Colon Carcinoma Metastatic in the Brain (tissue), 2 donors: ENCODE measurements around a stretch of chr12.

DNA sequence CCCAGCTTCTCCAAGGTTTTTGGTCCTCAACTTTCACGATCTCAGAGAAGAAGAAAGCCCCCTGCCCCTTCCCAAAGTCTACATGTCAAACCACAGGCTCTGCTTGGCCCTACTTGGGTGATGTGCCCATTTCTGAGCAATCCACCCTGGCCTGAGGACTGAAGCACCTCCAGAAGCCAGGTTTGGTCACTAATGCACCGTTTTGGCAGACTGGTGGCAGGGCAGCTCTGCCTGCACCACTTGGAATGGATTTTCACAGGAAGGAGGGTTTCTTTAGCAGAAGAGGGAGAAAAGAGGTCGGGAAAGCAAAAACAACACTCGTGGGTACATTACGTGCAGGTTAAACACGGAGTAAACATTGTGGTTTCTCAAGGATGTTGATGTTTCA is 70.7 kb downstream of the KCNA5 start:
- PRO-cap, 2 experiments, result no peak in any of the 2 experiments

DNA sequence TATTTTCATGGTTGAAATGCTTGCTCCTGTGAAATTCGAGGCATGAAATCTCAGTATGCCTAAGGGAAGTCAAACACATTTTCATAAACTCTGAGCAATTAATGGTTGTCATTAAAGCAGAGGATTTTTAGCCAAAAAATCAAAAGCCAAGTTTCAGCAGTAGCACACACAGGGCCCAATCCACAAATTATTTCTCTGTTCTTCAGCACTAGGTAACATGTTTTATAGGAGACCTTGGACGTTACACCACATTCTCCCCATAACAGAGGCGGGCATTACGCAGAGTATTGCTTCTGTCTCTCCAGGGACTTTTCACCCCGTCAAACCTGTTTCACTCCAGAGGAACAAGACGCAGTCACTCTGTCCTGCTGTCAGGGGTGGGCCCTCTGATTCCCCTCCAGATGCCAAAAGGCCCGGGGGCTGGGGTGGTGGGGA is 71.7 kb downstream of the NTF3 start:
- PRO-cap, 2 experiments, result peak in 1 of 2 experiments; most common plus-strand start position 334 of the sequence (in 1); most common minus-strand start position 197 of the sequence (in 1)

- PRO-cap, 2 experiments, result no peak in any of the 2 experiments
Observed at GRCh38 chr12:6069213-6069958, 55.1 kb downstream of the VWF start.

DNA sequence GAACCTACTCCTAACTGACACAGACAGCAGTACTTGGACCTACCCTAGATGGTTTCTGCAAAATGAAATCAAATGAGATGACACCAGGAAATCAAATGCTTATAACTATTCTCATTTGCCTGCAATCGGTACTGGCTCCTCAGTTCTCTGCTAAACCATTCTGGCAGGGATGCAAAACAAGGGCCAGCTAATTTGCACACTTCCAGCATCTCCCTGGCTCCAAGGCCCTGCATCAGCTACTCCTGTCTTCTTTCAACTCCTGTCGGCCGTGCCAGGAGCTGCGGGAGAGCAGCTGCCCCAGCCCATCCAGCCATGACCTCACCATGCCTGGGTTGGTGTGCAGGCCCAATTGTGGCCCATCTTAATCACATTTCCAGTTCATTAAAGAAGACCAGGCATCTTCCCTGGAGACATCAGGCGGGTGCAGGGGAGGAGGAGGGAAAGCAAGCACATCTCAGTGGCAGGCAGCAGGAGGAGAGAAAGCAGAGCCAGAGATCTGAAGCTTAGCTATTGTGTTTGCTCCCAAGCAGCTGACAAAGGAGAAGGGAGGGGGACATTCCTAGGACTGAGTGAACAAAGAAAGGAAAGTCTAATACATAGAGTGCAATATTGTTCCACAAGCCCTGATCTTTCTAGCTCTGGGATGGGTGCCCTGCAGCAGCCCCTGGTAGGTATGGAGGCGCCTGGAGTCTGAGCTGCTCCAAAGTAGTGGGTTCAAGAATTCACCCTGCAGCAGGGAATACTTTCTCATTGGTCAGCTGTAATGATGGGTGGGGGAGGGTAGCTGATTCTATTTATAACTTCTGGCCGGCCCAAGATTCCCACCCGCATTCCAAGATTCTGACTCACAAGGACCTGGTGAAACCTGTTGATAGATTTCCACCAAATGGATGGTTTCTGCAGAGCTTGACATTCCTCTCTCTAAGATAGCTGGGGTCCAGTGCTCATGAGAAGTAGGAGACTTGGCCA is 40.1 kb downstream of the VWF start:
- PRO-cap, 2 experiments, result peak in 1 of 2 experiments; most common plus-strand start position 885 of the sequence (in 1)

GRCh38 chr12:6154876-6155439 is 30.5 kb upstream of the VWF start:
- PRO-cap, 2 experiments, result no peak in any of the 2 experiments

DNA sequence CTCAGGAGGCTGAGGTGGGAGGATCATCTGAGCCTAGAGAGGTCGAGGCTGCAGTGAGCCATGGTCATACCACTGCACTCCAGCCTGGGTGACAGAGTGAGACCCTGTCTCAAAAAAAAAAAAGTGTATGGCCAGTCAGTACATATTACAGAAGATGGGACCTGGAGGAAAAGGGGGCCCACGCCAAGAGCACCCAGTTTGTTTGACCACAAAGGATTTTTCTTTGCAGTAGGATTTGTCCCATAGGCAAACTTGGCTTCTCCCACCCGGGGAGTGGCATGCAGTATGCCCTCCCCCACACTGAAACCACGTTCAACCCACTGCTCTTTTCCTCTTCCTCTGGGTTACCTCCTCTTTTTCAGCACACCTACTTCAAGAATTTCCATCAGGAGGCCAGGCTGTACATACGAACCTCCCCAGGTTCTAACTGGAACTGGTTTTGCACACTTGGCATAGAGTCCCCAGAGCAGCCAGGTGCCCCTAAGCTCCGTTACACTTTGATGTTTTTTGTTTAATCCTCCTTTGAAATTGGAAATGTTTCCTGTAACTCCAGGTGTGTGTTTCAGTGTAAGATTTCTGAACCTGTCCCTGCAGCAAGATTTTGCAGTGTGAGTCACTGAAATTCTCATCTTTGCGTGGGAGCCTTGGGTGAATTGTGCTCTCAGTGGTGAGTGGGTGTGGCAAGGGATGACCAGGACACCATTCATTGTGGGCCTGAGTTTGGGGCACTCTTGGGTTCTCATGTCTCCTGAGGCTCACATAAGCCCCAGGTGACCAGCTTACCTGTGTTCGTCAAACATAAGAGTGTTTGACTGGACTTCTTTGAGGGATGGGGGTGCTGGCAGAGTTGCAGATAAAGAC is 18.1 kb downstream of the CD9 start:
- PRO-cap, 2 experiments, result no peak in any of the 2 experiments

DNA sequence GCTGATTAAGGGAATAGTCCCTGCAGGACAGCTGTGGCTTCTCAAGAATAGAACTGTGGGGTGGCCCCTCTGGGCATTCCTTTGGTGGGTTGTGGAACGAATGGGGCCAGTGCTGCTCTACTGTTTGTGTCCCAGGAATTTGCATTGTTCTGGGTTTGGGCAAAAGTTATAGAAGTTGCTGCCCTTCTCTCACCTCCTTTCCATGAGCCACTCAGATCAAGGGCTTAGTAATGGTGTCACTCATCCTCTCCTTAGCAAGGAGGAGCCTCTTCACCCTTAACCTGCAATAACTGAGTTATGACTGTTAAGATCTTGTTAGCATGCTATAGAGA is 31.3 kb downstream of the CD9 start:
- PRO-cap, 2 experiments, result no peak in any of the 2 experiments

- PRO-cap, 2 experiments, result peak in 2 of 2 experiments; most common plus-strand start chr12:6278715 (in 1); most common minus-strand start chr12:6278559 (in 2)
Observed at GRCh38 chr12:6278464-6279359, 31.8 kb upstream of the PLEKHG6 start.

- PRO-cap, 2 experiments, result no peak in any of the 2 experiments
Observed at GRCh38 chr12:6294038-6294484, 16.4 kb upstream of the PLEKHG6 start.

GRCh38 chr12:6309956-6310418 is 495 bp upstream of the PLEKHG6 start:
- PRO-cap, 2 experiments, result peak in 2 of 2 experiments; most common plus-strand start chr12:6310237 (in 2); most common minus-strand start chr12:6310095 (in 1)

DNA sequence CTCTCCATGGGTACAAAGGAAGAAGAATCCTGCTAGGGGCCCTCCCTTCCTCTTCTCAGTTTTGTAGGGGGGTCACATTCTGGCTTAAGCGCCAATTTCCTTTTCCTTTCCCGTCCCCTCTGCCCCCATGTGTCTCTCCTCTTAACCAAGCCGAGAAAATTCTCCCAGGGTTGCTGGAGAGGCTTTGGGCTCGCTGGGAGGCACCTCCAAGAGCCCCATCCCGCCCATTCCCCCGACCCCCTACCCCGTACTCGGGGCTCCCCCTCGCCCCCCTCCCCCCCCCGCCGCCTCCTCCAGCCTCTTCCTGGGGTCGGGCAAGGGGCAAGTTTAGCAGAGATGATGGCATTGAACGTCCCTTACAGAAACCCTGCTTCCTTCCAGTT is 13.5 kb downstream of the PLEKHG6 start:
- PRO-cap, 2 experiments, result no peak in any of the 2 experiments

DNA sequence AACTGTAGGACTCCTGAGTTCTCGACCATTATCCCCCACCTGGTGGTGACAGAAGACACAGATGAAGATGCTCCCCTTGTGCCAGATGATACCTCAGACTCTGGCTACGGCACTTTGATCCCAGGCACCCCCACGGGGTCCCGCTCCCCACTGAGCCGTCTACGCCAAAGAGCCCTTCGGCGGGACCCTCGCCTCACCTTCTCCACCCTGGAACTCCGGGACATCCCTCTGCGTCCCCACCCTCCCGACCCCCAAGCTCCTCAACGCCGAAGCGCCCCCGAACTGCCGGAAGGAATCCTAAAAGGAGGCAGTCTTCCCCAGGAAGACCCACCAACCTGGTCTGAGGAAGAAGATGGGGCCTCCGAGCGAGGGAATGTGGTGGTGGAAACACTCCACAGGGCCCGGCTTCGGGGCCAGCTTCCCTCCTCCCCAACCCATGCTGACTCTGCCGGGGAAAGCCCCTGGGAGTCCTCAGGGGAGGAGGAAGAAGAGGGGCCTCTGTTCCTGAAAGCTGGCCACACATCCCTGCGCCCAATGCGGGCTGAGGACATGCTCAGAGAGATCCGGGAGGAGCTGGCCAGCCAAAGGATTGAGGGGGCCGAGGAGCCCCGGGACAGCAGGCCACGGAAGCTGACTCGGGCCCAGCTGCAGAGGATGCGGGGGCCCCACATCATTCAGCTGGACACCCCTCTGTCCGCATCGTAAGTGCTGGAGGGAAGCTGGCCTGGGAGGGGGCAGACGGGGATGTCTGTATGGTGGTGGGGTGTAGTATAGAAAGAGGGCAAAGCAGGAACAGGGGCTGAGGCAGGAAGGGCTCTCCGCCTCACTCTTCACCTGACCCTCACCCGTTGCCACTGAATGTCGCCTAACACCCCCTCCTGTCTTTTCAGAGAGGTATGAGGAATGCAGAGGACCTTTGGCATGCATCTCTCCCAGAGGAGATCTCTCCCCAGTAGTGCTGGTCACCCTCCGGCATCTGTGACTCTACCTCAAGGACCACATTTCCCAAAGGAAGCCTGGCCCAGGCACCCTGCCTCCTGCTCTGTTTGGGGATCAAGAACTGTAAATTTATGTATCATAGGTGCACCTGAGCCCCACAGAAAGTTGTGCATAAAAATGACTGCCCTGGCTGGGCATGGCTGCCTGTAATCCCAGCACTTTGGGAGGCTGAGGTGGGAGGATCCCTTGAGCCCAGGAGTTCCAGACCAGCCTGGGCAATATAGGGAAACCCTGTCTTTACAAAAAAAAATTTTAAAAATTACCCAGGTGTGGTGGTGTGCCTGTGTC is 14.2 kb downstream of the TNFRSF1A start:
- PRO-cap, 2 experiments, result no peak in any of the 2 experiments

DNA sequence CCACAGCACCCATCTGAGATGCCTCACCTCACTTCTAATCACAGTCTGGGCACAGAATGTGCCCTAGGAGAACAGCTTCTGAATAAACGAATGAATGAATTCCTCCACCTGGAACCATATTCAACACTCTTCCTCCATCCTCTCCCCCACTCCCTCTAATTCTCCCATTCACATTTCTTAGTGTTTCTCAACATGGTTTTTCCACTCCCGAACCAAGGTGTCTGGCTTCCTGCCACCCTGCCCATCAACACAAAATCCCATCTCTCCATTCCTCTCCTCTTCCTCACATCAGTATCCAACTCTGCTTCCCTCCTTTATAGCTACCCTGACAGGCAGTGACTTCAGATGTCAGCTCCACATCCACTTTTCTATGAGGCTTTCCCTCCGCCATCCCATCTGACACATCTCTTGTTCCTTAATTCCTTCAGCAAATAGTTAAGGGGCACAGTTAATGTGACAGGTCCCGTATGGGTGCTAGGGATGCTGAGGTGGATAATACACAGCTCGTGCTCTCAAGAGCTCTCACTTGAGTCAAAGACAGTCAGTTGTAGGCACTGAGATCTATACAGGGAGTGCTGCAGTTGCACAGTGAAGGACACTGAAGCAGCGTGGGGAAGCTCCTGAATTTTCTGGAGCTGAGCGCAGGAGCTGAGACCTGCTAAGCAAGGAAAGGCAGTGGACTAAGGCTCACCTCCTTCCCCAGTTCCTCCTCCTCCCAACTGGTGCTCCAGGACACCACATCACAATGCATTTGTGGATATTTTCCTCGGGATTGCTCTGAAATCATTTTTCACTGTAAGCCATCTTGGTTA is 2.8 kb downstream of the TNFRSF1A start:
- PRO-cap, 2 experiments, result no peak in any of the 2 experiments

GRCh38 chr12:6363172-6364341 is 11.8 kb downstream of the SCNN1A start:
- PRO-cap, 2 experiments, result peak in 2 of 2 experiments; most common plus-strand start chr12:6363472 (in 2); most common minus-strand start chr12:6364006 (in 2)

- PRO-cap, 2 experiments, result no peak in any of the 2 experiments
Observed at GRCh38 chr12:6368600-6368966, 6.8 kb downstream of the SCNN1A start.

DNA sequence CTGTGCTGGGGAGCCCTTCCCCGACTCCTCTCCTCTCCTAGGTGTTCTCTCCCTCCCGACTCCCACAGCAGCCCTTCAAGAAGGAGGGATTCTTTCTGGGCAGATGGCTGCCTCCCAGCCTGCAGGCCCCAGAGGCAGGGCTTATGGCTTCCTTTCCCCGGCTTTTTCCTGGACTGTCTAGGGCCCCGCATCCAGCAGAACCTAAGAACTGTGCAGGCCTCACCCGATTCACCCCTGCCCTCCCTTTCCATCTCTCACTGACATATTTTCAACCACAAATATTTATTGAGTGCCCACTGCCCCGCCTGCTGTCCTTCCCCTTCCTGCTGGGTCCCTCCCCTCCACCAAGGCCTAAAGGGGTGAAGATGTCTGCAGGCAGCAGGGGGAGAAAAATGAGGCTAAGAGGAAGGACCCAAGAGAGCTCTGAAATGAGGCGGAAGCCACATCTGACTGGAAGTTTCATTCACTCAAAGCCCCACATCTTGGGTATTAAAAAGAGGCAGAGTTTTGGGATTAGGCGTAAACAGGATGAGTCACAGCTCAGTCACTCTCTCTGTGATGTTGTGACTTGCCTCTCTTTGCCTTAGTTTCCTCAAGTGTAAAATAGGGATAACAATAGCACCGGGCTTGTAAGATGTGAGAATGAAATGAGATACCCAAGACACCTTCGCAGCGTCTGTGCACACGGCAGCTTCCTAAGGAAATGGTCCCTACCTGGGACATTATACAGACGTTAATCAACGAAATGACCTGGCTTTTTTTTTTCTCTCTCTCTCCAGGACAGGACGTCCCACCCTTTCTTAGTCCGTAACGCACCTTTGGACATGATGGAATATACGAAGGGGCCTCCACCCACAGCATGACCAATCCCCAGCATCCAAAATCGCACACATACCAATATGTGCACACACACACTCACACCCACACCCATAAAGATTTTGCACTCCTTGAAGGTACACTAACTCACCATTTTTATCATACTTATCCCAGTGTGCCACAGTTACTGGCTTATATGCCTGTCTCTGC is 2.7 kb downstream of the SCNN1A start:
- PRO-cap, 2 experiments, result peak in 2 of 2 experiments; most common plus-strand start position 354 of the sequence (in 2); most common minus-strand start position 179 of the sequence (in 2)

GRCh38 chr12:6377584-6378012 is 2.2 kb upstream of the SCNN1A start:
- PRO-cap, 2 experiments, result peak in 2 of 2 experiments; most common plus-strand start chr12:6377937 (in 1); most common minus-strand start chr12:6377721 (in 2)

- PRO-cap, 2 experiments, result no peak in any of the 2 experiments
Observed at GRCh38 chr12:6432952-6433508, 11.7 kb upstream of the CD27 start.

DNA sequence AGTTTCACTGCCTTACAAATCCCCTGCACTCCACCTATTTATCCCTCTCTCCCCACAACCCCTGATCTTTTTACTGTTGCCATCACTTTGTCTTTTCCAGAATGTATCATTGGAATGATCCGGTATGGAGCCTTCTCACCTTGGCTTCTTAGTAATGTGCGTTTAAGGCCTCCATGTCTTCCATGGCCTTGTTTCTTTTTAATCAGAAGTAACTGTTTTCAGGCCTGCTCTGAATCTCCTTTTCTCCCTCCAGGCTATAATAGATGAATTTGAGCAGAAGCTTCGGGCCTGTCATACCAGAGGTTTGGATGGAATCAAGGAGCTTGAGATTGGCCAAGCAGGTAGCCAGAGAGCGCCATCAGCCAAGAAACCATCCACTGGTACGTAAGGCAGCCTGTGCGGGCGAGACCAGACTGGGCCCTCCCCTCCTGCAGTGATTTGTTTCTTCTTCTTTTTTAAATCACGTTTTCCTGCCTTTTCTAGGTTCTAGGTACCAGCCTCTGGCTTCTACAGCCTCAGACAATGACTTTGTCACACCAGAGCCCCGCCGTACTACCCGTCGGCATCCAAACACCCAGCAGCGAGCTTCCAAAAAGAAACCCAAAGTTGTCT is 3.8 kb upstream of the GAPDH start:
- PRO-cap, 2 experiments, result no peak in any of the 2 experiments

GRCh38 chr12:6595807-6596506 is 11.2 kb downstream of the CHD4 start:
- PRO-cap, 2 experiments, result no peak in any of the 2 experiments